ENCODE results near the gene NOTO.

DNA sequence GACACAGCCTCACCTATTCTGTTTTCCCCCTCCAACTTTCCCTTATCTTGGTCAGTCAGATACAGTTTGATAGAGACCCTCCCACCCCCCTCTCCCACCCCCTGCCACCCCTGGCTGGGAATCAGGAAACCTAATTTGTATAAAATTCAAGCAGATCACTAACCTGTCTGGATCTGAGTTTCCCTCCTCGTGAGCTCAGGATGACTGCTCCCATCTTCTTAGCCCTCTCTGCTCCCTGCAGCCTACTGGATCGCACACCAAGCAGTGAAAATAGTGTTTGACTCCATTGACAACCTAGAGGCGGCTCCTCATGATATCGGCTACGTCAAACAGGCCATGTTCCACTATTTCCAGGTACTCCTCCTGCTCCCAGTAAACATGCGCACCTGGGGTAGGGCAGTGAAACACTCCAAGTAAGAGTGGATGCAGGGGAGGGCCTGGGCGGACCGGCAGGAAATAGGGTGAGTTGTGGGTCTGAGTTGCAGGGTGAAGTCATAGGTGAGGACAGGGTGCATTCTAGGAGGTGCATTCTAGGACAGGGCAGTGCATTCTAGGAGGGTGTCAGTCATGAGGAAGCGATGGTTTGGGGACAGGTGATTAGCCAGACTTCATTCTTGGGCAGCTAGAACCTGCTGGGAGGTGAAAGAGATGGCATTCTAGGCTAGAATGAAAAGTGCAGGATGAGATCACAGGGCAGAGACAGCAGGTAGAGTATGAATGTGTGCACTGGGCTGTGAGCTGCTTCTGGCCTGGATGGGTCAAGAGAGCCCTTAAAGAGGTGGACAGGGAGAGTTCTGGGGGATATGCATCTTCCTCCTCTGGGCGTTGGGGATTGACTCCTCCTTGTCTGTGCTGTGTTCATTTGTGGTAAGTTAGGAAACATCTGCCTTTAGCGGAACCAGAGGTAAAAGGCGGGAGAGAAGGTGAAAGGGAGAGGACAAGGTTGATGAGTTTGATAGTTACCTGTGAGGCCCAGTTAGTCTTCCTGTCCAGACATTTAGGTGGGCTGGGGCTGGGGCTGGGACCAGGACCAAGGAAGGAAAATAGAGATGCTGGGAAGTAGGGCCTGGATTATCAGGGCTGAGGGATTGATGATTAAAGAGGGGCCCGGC is 5.1 kb downstream of the NAGK start:
- PRO-cap, result no peak

- PRO-cap, result no peak
Observed at GRCh38 chr2:71132961-71133565, 2.6 kb downstream of the MPHOSPH10 start.

DNA sequence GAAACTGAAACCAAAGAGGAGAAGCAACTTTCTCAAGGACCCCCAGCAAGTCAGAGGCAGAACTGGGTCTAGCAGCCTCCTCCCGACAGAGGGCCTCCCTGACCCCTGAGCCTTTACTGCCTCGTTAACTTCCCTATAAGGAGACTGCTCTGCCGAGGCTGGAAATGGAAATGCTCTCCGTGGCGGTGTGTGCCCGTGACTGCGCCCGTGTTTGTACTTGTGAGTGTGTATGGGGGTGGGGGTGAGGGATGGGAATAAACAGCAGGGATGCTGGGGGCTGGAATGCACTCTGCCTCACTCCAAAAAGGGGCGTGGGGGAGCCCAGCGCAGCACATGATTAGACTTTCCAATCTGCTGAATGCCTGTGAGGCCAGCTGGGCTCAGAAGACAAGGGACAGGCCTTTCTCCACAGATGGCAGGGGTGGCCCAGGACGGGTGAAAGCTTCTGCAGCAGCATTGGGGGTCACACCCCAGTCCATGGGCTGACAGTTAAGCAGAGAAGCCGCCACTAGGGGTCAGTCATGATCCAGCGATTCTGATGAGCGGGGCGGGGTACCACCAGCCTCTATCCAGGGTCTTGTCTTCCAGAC is 26.8 kb downstream of the MPHOSPH10 start:
- PRO-cap, result no peak

- PRO-cap, result no peak
Observed at GRCh38 chr2:71210131-71210799, 16.6 kb downstream of the PAIP2B start.

GRCh38 chr2:71235831-71236480 is 9.1 kb upstream of the PAIP2B start:
- PRO-cap, result no peak

DNA sequence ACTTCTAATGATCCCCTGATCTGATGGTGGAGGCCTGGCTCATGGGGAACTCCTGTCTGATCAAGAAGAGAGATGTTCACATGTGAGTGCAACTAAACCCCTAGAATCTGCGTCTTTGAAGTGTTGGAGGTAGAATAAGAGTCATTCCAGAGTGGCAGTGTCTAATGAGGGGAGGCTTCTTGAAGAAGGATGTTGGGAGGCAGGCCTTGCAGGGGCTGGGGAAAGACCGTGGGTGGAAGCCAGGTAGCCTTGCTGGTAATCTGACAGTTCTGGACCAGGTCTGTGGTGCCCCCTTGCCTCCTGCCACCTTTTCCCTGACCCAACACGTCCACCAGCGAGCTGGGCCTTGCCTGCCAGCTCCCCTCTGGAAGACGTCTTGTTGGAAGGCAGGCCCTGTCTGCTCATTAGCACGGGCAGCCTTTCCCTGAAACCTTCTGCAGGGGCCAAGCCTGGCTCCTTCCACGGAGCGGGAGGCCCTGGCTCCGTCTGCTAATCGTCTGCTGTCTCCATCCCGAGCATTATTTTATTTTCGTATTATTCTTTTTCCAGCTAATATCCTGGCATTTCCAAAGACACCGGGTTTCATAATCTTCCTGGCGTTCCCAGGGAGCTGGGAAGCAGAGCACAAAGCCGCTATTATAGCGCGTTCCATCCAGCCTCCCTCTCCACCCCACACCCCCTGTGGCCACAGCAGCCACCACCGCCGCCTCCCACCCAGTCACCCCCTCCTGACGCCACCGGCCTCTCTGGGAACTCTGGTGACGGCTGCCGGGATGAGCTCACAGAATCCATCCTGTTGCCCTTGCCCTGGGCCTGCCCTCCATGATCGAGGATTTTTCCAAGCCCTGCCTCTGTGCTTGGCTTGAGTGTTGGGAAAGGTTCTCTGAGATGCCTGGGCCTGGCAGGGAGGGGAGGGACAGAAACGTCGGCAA is 112.2 kb downstream of the DYSF start:
- PRO-cap, result no peak

DNA sequence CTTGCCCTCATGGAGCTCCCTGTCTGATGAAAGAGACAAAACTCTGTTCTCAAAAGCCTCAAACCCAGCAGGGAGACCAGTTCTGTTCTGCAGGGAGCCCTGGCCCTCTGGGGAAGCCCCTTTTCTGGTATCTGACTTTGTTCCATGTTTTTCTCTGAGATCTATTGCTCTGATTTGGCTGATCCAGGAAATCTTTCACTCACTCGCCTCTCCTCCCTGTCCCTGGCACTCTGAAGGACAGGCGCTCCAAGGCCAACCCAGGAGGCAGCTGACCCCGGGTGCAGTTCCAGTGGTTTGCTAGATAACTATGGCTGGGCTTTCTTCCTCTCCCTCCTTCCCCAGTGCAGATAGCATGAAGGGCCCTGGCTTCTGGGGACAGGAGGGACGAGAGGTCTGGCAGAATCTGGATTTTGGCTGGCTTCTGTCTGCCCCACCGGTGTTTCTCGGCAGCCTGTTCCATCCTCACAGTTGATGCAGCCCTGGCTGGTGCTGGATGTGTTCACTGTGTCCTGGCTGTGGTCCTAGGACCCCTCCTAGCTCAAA is 149.0 kb downstream of the DYSF start:
- PRO-cap, result no peak

- PRO-cap, result no peak
Observed at GRCh38 chr2:71691607-71692466, 225.3 kb downstream of the DYSF start.

DNA sequence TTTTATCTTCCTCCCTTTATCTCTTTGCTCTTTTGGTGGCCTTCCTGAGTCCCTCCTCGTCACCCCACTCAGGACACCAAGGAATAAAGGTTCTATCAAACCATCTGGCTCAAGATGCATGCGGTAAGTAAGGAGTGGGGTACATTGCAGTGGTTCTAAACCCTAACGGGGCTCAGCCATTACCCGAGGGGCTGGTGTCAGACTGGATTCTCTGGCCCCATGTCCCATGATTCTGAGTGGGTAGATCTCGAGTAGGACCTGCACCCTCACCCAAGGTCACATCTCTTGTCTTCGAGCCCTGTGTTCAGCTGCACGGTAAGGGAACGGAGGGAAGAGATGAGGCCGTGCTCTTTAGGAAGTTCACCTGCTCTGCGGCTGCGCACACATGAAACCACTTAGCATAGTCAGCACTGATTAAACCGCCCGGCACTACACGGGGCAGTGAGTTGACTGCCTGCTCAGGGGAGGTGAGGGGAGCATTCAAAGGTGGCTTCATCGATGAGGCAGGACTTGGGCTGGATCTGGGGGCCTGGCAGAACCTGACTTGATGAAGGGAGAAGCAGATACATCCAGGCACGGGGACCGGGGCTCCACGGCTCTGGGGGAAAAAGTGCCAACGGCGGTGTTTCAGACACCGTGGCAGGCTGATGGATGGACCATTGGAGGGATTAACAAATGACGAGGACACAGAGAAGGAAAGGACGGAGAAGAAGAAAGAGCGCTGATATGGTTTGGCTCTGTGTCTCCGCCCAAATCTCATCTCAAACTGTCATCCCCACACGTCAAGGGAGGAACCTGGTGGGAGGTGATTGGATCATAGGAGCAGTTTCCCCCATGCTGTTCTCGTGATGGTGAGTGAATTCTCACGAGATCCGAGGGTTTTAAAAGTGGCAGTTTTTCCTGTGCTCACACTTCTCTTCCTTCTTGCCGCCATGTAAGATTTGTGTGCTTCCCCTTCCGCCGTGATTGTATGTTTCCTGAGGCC is 248.7 kb downstream of the CYP26B1 start:
- PRO-cap, result no peak

- PRO-cap, result no peak
Observed at GRCh38 chr2:72088178-72088745, 59.4 kb downstream of the CYP26B1 start.

GRCh38 chr2:72137642-72138153 is 10.0 kb downstream of the CYP26B1 start:
- PRO-cap, result unidirectional peak, minus-strand start at chr2:72137937

- PRO-cap, result no peak
Observed at GRCh38 chr2:72515524-72516224, 310.2 kb downstream of the EXOC6B start.

GRCh38 chr2:72658951-72659768 is 166.7 kb downstream of the EXOC6B start:
- PRO-cap, result no peak

DNA sequence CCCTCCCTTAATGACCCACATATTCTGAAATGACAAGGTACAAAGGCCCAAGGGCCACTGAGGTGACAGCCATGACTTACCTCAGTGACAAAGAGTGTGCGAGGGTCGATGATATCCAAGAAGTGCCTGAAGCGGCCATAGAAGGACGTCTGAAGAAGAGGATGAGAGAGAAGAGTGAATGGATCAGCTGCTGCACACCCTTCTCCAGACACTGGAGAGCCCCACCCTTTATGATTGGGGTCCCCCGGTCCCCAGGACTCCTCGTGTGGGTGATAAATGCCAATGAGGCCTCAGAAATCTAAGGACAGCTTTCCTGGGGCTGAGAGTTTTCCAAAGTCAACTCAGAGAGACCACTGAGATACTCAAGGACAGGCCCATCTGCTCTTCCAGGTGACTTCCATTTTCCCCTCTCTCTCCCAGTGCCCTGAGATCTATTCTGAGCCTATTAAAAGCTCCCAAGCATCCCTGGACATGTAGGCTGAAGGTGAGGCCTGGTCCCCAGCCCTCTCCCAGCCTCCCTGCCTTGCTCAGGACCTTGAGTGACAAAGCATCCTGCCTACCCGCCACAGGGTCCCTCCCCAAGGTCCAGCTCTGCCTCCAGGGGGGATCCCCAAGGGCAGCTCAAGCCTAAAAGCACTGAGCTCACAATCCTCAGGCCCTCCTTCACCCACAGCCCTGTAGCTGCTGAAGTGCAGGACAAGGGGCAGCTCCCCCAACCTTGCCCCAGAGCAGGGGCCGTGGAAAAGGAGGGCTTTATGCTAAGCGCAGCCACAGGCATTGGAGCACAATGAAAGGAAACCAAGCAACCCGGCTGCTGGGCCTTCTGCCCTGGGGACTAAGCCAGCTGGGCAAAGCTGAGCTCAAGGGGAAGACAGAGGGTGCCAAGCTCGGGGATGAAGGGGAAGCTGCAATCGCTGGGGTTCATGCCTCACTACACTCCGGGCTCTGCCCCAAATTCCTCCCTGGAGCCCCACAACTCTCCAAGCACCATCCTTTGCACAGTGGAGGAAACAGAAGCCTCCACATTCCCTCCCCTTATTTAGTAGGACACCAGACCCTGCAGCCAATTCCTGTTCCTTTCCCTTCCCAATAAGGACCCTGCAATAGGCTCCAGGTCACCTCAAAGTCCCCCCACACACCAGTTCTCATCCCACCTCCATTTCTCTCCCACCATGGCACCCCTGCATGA is 12.7 kb downstream of the SFXN5 start:
- PRO-cap, result no peak

GRCh38 chr2:73069827-73070374 is 1.6 kb downstream of the SFXN5 start:
- PRO-cap, result no peak

DNA sequence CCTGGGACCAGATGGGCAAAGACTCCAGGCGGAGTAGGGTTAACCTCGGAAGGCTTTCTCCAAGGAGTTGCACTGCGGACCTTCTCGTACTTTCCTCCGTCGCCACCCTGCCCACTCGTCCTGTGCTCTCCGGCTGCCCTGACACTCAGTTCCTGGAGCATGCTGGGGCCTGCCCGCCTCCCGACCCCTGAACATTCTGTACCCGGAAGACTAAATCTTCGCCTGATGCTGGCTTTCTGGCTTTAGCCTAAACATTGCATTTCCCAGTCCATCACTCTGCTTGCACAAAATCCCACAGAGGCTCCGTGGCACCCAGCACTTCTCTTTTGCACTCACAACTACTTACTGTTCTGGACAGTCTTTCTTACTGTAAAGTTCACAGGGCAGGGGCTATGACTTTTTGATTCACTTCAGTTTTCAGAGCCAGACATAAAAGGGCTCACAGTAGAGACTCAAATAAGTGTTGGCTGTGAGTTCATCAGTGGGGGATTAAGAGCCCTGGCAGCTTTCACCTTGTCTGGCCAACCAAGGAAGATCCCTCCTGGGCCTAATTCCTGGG is 638 bp upstream of the SFXN5 start:
- PRO-cap, result no peak

- PRO-cap, result no peak
Observed at GRCh38 chr2:73107453-73108049, 5.2 kb downstream of the RAB11FIP5 start.

GRCh38 chr2:73113816-73114146 is 1.0 kb upstream of the RAB11FIP5 start:
- PRO-cap, result no peak

- PRO-cap, result no peak
Observed at GRCh38 chr2:73176074-73176807, 26.1 kb upstream of the NOTO start.

- PRO-cap, result no peak
Observed at GRCh38 chr2:73202073-73202732, at the start of gene NOTO. Gene NOTO, plus strand, starts transcription at chr2:73202574.